ENCODE measurements around the genes PPP1CA and PITPNM1.

- RRBS: no CpG with 5 or more reads among the region's 2 CpGs
These were observed 20.7 kb downstream of the LRFN4 start for GRCh38 chr11:66877562-66877989.

DNA sequence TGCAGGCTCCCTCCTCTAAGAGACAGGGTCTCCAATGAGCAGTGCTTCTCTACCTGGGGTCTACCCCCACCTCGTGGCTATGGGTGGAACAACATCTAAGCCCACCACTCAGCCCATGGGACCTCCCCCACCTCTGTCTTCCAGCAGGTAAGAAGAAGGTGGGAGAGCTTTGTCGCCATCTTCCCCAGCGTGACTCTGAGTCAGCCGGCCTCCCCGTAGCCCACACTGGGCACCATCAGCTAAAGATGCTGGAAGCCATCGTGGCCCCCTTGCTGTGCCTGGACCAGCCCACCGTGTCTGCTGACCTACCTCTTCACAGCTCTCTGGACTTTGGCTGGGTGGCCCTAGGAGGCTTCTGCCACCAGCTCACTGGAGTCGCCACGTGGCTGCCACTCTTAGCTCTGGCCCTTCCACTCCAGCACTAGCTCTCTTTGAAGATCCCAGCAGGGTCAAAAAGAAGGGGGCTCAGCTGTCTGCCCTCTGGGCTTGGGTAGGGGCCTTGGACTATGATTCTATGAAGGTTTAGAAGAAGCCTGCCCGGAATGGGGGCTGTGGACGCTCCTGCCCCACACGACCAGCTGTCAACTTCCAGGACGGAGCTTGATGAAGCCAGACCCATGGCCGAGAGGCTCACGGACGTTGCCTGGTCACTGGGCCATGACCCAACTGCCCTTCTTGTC lies 1.1 kb downstream of the C11orf86 start:
- RRBS: no CpG with 5 or more reads among the region's 16 CpGs

DNA sequence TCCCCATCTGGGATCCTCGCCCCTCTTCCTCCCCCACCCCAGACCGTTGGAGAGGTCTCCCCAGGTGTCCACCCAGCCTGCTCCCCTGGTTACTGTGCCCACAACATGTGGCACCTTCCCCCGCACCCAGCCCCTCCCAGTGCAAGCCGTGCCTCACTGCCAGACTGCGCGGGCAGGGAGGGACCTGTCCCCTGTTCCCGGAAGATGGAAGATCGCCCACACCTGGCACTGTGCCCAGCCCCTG lies 706 bp upstream of the SYT12 start:
- RRBS: no CpG with 5 or more reads among the region's 8 CpGs

DNA sequence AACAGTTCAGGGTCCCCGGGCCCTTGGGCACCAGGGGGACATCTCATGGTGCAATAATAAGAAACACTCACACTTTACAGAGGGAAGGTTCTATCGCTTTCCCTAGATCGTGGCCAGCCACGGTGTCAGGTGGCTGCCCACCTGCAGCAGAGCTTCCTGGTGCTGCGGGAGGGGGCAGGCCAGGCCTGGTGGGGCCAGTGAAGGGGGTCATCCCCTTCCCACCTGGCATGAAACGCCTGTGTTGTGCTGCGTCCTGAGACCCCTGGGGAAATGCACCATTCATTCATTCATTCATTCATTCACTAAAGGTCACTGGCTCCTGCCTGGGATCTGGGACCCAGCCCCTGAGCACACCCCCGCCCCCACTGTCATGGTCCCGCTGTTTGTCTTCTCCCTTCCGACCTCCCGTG lies 392 bp upstream of the RHOD start:
- RRBS: no CpG with 5 or more reads among the region's 11 CpGs

DNA sequence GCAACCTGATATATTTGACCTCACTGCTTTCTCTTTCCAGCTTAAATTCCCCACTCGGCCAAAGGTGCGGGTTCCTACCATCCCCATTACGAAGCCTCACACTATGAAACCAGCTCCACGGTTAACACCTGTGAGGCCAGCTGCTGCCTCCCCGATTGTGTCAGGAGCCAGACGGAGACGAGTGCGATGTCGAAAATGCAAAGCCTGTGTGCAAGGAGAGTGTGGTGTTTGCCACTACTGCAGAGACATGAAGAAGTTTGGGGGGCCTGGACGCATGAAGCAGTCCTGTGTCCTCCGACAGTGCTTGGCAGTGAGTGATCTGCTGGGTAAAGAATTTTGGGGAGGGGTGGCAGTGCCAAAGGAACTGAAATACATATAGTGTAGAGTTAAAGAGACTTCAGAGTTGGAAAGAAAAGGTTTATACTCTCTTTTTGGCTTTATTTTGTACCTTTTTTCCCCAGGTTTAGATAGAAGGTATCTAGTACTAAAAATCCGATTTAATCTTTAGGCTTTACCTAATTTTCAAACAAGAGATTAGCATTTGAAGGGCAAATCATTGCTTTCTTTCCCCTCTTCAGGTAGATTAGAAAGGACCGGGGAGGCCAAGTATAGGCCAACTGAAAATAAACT lies 21.0 kb upstream of the GRK2 start:
- RRBS: no CpG with 5 or more reads among the region's 13 CpGs

GRCh38 chr11:67256343-67256842 lies 9.9 kb upstream of the GRK2 start:
- RRBS: no CpG with 5 or more reads among the region's 5 CpGs

DNA sequence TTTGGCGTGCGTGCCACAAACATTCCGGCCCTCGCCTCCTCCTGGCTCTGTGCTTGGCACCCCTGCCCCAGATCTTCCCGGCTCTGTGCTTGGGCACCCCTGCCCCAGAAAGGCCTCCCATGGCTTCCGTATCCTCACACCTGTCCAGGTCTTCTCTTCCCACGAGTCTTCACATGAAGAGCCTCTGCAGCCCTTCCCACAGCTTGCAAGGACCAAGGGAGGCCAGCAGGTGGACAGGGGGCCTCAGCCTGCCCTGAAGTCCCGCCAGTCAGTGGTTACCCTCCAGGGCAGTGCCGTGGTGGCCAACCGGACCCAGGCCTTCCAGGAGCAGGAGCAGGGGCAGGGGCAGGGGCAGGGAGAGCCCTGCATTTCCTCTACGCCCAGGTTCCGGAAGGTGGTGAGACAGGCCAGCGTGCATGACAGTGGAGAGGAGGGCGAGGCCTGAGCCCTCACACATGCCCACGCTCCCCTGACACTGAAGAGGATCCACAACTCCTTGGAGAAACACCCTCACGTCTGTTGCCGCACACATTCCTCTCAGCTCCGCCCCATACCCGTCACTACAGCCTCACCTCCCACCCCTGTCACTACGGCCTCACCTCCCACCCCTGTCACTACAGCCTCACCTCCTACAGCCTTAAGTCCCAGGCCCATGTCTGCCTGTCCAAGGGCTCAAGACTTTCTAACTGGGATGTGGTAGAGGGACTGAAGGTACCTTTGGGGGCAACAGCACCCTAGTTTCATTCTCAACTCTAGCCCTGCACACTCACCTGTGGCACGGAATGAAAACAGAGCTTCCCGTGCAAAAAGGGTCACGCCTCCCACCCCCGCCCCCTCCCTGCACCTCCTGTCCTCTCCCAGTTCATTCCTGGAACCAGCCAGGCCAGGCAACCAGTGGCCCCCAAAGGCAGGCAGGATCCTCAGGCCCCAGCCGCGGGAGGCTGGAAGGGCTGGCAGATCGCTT lies 8.4 kb downstream of the SSH3 start:
- RRBS: 88% methylated on average over 6 of the region's 27 CpGs

DNA sequence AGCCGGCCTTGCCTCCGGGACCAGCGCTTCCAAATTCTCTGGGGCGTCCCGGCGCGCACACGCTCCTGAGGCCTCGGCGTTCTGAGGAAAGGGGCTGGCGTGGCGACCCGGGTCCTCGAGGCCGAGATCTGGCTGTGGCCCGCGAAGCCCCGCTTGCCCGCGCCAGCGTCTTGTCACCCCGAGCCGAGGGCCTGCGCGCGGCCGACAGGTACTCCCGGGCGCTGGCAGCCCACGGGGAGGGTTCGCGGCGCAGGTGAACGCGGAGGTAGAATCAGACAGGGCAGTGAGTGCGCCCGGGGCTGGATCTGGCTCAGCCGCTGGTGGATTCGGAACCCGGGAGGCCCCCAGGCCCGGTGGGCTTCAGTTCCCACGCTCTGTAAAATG lies 14.7 kb downstream of the SSH3 start:
- RRBS: 2% methylated on average over 30 of the region's 42 CpGs

DNA sequence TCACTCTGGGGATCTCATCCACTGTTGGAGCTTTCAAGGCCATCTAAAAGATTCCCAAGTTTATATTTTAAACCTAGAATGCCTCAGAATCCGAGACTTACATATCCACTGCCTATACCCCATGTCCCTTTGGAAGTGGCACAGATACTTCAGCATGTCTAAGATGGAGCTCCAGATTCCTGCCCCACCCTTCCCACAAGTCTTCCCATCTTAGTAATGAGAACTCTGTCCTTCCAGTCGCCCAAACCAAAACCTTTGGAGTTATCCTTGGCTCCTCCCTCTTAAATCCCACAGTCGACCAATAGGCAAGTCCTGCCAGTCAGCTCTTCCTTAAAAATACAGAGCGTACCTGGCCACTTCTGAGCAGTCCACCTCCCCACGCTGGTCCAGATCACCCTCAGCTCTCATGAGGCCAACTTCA lies 4.3 kb downstream of the POLD4 start:
- RRBS: no CpG with 5 or more reads among the region's 5 CpGs

- RRBS: no CpG with 5 or more reads among the region's 23 CpGs
These were observed 375 bp upstream of the POLD4 start for GRCh38 chr11:67353639-67354203.

- RRBS: no CpG with 5 or more reads among the region's 11 CpGs
These were observed 7.6 kb downstream of the CLCF1 start for GRCh38 chr11:67365710-67366330.

GRCh38 chr11:67374886-67375507 lies 1.6 kb upstream of the CLCF1 start:
- RRBS: no CpG with 5 or more reads among the region's 5 CpGs

DNA sequence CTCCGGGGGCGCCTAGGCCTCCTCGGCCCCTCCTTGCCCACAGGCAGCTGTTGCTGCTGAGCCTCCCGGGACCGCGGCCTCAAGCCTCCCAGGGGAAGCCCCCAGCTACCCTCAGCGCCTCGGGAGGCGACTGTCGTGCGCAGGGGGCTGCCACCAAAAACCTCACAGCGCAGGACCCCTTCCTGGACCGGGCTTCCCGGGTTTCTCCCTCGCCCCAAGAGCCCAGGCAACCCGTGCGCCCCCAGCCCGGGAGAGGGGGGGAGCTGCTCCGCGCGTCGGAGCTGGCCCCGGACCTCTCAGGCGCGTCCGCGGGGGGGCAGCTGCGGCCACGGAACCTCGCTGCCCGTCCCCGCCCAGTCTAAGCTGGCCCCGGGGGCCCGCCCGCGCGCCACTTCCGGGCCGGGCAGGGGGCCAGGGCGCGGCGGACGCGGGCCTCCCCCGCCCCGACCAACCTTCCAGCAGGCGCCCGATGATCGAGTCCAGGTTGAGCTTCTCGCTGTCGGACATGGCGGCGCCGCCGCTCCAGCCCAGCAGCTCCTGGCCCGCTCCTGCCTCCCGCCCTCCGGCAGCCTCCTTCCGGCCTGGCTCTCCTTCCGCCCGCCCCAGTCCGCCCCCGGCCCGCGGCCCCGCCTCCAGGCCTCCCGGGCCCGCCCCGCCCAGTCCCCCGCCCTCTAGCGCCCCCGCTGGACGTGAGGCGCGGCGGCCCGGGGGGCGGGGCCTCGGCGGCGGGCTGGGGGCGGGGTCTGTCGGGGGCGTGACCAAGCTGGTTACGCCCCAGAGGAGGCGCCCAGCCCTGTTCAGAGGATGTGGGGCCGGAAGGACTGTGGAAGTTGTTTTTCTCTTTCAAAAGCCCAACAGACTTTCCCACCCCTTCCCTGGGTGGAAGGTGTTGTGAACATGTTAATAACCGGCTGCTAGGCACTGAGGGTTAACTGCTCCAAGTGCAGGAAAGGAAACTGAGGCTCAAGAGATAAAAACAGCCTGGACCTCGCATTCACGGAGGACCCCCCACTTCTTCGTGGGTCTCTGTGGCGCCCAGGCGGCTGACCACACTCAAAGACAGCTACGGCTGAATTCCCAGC lies at the start of gene PPP1CA:
TSS of gene PPP1CA (minus strand) at position 583 of the 1,082 bp plus-strand sequence.
- RRBS: 1% methylated on average over 40 of the region's 94 CpGs

DNA sequence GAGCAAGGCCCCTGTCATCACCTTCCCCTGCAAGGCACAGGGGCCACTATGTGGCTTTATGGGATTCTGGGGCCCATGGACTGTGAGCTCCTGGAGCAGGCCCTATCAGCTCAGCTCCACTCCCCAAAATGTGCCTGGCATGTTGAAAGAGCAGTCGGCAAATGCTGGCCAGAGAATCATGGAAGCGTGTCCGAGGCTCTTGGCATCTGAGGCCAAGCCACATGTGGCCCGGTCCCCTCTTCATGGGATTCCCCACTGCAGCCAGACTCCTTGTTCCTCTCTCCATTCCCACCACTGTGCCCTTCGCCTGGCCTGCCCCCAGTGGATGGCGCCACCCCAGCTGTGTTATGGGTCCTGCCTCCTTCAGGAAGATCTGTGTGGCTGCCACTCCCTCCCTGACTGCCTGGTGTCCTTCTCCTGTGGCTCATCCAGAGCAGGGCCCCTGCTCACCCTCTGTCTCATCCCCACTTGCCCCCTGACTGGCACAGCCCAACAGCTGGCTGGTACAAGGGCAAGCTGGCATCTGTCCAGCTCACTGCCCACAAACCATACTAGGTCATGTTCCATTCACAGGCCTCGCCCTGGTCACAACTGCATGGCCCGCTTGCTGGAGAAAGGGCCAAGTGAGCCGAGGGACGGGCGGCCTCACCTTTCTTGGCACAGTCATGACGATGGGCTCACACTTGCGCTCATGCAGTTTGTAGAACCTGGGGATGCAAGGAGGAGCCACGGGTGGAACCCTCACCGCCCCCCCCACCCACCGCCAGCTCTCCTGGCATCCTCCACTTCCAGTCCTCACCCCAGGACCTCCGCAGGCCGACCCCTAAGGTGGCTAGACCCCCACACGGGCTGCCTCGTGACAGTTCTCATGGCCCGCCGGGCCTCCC lies 1.9 kb upstream of the PTPRCAP start:
- RRBS: 75% methylated on average over 1 of the region's 22 CpGs

- RRBS: no CpG with 5 or more reads among the region's 11 CpGs
These were observed 6.1 kb upstream of the AIP start for GRCh38 chr11:67476647-67477111.

DNA sequence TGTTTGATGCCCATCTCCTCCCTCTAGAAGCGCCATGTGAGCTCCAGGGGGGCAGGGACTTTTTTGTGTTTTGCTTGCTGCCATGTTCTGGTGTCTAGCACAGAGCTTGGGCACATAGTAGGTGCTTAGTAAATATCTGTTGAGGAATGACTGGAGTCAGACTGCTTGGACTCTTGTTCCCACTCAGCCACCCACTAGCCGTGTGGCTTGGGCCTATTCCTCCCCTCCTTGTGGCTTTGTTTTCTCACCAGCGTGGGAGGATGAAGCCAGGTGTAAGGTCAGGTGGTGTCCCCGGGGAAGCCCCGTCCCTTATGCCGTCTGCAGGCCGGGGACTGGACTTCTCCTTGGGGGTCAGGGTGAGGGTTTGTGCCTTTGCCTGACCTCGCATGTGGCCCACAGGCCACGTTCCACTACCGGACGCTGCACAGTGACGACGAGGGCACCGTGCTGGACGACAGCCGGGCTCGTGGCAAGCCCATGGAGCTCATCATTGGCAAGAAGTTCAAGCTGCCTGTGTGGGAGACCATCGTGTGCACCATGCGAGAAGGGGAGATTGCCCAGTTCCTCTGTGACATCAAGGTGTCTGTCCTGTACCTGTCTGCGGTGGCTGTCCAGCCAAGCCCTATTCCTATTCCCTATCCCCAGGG lies 3.9 kb downstream of the AIP start:
- RRBS: 8% methylated on average over 10 of the region's 20 CpGs

GRCh38 chr11:67491682-67492486 lies 9.1 kb downstream of the AIP start:
- RRBS: no CpG with 5 or more reads among the region's 29 CpGs

DNA sequence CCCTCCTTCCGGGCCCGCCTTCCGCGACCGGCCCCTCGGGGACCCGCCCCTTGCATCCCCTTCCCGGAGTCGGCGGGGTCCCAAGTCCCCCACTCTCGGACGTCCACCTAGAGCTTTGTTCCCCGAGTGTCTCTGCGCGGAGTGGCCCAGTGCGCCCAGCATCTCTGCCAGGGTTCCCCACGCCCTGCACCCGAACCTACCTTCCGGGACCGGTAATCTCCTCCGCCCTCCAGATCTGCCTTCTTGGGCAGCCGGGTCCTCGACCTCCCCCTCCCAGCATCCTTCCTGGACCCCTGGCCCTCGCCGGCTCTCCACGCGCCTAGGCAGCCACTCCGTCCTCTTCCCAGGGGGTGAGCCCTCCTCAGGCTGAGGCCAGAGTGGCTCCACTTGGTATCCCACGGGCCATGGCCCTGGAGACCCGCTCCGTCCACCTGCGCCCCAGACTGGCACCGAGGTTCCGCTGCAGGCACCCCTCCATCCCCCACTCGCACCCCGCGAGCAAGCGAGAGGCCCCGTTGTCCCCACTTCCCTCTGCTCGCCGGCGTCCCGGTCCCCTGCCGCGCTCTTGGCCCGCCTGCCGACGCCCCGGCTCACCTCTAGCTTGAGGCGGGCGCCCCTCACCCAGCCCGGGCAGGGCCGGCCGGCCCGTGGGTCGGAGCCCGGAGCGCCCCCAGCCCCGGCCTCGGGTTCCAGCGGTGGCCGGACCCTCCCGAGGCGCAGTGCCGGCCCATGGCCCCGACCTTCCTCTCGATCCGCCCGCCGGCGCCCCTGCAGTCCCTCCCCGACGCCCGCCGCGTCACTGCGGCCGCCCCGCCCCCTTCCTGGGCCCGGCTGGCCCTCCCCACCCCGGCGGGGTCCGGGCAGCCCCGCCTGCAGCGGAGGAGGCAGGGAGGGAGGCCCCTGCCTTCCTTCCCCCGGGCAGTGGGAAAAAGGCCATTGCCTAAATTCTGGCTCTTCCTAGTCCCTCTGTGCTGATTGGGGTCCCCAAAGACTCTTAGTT lies at the start of gene PITPNM1:
TSS of gene PITPNM1 (minus strand) at position 770 of the 1,000 bp plus-strand sequence.
- RRBS: 2% methylated on average over 34 of the region's 86 CpGs

- RRBS: no CpG with 5 or more reads among the region's 17 CpGs
These were observed 650 bp upstream of the PITPNM1 start for GRCh38 chr11:67505594-67506431.

- RRBS: no CpG with 5 or more reads among the region's 20 CpGs
These were observed 25.1 kb upstream of the GSTP1 start for GRCh38 chr11:67558382-67559026.